Peripheral blood mononuclear cell (primary cell): ENCODE data around the gene ZKSCAN2.

- PRO-cap, 8 experiments, result no peak in any of the 8 experiments
Measured at GRCh38 chr16:23840168-23840801, 4.5 kb downstream of the PRKCB start.

GRCh38 chr16:23847480-23848502, 12.0 kb downstream of the PRKCB start:
- PRO-cap, 8 experiments, result peak in 3 of 8 experiments; most common plus-strand start chr16:23848221 (in 3); most common minus-strand start chr16:23848071 (in 2)

- PRO-cap, 8 experiments, result no peak in any of the 8 experiments
Measured at GRCh38 chr16:24257941-24258325, 1.8 kb downstream of the CACNG3 start.

DNA sequence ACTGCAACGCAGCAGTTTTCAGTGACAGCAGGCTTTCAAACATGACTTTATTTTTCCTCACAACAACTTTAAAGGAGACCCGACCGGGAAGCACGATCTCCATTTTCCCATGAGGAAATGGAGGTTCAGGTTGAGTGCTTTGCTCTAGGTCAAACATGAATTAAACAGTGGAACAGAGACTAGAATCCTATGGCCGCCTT, 25.8 kb downstream of the CACNG3 start:
- PRO-cap, 8 experiments, result no peak in any of the 8 experiments

GRCh38 chr16:24538677-24539480, 487 bp upstream of the RBBP6 start:
- PRO-cap, 8 experiments, result peak in 8 of 8 experiments; most common minus-strand start chr16:24539377 (in 8)

GRCh38 chr16:24557145-24557984, 18.0 kb downstream of the RBBP6 start:
- PRO-cap, 8 experiments, result peak in 7 of 8 experiments; most common plus-strand start chr16:24557357 (in 2)

DNA sequence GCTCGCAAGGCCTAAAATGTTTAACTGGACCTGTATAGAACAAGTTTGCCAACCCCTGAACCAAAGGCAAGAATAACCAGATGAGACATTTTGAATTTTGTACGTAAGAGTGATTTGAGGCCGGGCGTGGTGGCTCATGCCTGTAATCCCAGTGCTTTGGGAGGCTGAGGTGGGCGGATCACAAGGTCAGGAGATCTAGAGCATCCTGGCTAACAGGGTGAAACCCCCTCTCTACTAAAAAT, 52.9 kb downstream of the TNRC6A start:
- PRO-cap, 8 experiments, result peak in 4 of 8 experiments; most common plus-strand start position 110 of the sequence (in 4)

GRCh38 chr16:24958020-24959196, 56.8 kb downstream of the ARHGAP17 start:
- PRO-cap, 8 experiments, result no peak in any of the 8 experiments

DNA sequence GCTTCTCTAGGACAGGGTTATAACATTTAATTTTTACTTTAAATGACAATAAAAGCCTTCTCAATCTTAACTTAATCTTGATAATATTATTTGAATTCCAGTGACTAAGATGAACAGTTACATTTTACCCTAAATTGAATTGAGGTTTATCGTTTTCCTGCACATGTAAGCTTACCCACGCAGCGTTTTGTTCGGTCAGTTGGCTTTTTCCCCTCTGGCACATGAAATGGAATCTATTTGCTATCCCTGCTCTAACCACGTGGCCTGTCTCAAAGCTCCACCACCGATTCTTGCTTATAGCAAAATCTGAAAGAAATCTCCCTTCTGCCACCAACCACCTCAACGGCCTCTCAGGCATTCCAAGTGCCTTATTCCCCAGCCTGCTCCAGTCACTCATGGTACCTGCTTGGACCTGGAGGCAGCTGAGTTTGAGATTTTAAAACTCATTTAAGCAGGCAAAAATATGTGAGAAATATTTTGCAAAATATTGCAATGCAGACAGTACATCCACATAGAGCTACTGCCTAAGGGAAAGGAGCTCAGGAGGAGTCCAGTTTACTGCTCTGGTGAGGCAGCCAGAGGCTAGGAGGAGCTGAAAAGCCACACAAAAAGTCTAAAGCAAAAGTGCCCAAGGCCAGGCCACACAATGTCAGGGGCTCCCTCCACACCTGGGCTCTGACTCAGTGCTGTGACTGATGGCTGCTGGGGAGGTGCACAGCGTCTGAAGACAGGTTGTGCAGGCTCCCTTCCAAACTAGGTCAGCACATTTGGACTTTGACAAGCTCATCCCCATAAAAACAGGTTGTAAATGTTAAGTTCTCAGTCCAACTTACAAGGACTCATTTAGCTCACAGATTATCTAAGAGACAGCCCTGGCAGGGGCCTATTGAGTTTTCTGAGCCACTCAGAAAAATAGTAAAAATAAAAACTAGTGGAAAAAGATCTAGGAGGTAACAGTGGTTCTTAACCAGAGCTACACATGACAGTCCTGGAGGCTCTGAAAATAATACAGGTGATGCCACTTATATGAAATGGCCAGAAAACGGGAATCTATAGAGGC, 26.3 kb downstream of the ARHGAP17 start:
- PRO-cap, 8 experiments, result no peak in any of the 8 experiments

DNA sequence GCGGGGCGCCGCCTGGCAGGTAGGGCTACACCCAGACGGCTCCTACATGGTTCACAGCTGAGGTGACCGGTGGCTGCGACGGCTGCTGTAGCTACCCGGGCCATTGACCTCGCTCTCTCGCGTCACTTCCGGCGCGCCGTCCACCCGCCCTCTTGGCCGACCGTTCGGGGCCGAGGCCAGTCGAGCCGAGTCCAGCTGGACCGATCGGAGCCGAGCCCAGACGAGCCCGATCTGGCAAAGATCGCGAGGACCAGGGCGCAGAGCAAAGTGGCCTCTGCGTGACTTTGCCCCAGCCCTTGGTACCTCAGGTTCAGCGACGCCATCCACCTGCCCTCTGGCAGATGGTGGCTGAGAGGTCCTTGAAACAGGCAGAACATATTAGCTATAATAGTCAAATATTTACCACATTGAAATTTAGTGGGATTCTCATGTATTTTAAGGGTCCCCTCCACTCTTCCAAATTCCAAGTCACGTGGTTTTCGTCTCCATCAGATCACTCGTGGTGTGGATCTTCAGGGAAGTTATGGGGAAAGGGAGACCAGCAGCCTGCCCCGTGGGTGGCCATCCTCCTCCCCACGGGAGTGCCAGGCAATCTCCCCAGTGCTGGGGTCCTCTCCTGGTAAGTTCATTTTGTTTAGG, 4.4 kb upstream of the LCMT1 start:
- PRO-cap, 8 experiments, result peak in 8 of 8 experiments; most common plus-strand start position 183 of the sequence (in 7); most common minus-strand start position 119 of the sequence (in 8)

DNA sequence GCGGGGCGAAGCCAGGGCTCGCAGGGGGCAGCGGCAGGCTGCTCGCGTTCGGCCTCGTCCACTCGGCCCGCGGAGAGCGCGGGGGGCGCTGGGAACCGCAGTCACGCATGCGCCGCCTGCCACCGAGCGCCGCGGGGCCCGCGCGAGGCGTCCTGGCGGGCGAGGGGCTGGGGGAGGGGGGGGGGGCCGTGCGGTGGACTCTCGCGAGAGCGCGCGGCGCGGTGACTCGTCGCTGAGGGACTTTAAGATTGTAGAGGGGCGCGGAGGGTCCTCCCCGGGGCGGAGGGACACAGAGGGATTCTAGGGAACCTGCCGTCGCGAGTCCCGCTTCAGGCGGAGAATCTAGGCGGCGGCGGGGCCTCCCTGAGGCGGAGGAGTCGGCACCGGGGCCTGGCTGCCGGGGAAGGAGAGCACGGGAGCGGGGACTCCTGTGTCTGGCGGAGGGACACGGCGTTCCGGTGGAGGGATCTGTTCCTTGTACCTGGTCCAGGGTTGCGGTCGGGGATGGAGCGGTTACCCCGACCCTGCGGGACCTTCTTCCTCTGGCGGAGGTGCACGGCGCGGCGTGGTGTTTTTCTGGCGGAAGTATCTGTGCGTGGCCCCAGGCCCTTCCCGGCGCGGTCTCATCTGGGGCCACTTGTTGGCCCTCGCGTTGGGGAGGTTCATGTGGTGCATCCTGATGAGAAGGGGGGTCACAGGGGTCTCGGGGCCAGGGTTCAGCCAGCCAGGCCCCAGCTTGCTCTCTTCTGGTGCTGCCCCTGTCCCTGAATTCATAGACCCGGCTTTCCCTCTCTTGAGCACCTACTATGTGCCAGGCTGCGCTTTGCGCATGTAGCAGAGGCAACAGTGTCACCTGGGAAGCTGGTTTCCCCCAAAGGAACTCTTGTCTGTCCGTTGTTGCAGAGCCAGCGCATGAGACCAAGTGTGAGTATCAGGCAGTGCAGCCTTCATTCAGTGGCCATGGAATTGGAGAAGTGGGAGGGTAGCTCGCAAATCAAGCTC, at the start of gene ZKSCAN2:
TSS of gene ZKSCAN2 (minus strand) at position 90 of the 1,002 bp plus-strand sequence.
- PRO-cap, 8 experiments, result peak in 8 of 8 experiments; most common plus-strand start position 332 of the sequence (in 4); most common minus-strand start position 78 of the sequence (in 8)

GRCh38 chr16:25258758-25259191, 1.1 kb upstream of the ZKSCAN2 start:
- PRO-cap, 8 experiments, result no peak in any of the 8 experiments

DNA sequence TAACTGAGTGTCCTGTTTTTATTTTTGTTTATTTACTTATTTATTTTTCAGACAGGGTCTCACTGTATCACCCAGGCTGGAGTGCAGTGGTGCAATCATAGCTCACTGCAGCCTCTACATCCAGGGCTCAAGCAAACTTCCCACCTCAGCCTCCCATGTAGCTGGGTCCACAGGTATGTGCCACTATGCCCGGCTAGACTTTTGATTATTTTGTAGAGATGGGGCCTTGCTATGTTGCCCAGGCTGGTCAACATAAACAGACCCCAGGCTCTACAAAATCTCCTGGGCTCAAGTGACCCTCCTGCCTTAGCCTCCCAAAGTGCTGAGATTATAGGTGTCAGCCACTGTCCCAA, 127.6 kb upstream of the HS3ST4 start:
- PRO-cap, 8 experiments, result no peak in any of the 8 experiments

DNA sequence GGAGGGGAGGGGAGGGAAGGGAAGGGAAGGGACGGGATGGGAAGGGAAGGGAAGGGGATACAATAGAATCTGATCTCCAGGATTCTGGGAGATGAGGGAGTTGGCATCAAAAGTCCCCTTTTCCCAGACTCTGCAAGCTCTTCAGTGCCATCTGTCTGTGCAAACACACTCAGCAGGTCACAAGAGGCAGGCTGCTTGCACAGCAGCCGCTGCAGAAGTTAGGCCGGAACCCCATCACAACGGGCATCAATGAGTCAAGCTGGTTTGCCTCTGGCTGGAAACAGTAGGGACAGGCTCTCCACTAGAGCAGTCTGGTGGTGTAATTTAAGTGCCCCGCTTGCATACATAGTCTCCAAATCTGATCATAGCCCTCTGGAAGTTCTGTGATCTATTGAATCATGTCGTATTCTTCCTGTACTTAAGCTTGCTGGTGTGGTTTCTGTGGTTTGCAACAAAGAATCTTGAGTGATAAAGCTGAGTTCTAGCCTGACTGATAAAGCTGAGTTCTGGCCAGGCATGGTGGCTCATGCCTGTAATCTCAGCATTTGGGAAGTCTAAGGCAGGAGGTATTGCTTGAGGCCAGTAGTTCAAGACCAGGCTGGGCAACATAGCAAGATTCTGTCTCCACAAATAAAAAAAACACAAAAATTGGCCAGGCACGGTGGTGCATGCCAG, 33.7 kb upstream of the KDM8 start:
- PRO-cap, 8 experiments, result peak in 3 of 8 experiments; most common plus-strand start position 279 of the sequence (in 2); most common minus-strand start position 241 of the sequence (in 1)

GRCh38 chr16:27174720-27175263, 28.5 kb upstream of the KDM8 start:
- PRO-cap, 8 experiments, result no peak in any of the 8 experiments

- PRO-cap, 8 experiments, result no peak in any of the 8 experiments
Measured at GRCh38 chr16:27264104-27264590, 4.4 kb downstream of the NSMCE1 start.

GRCh38 chr16:27318798-27319340, 5.1 kb downstream of the IL4R start:
- PRO-cap, 8 experiments, result peak in 1 of 8 experiments; most common plus-strand start chr16:27319213 (in 1)

- PRO-cap, 8 experiments, result no peak in any of the 8 experiments
Measured at GRCh38 chr16:27353545-27354329, 40.0 kb downstream of the IL4R start.

DNA sequence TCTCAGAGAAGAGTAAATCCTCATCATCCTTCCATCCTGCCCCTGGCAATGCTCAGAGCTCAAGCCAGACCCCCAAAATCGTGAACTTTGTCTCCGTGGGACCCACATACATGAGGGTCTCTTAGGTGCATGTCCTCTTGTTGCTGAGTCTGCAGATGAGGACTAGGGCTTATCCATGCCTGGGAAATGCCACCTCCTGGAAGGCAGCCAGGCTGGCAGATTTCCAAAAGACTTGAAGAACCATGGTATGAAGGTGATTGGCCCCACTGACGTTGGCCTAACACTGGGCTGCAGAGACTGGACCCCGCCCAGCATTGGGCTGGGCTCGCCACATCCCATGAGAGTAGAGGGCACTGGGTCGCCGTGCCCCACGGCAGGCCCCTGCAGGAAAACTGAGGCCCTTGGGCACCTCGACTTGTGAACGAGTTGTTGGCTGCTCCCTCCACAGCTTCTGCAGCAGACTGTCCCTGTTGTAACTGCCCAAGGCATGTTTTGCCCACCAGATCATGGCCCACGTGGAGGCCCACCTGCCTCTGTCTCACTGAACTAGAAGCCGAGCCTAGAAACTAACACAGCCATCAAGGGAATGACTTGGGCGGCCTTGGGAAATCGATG, 38.2 kb upstream of the IL21R start:
- PRO-cap, 8 experiments, result no peak in any of the 8 experiments

DNA sequence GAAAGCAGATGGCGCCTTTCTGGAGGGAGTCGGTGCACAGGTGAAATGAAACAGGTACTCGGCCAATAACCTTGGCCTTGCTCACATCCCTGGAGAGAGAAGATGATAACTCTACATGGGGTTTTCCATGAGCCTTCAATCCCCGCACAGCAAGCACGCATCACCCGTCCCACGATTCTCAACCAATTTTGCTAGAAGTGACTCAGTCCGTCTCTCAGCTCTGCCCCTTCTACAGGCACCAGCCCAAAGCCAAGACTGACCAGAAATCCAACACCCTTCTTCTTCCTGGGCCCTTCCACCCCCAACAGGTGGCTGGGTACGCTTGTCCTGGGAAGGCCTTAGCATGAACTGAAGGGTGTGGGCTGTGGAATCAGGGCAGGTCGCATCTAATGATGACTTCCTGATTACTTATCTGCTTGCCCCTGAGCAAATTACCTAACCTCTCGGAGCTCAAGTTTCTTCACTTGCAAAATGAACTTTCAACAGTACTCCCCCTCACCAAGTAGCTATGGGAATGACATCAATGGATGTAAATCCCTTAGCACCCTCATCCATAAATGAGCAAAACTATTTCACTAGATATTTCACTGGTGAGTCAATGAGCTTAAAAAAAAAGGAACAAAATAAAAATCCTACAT, 18.0 kb downstream of the XPO6 start:
- PRO-cap, 8 experiments, result peak in 6 of 8 experiments; most common plus-strand start position 349 of the sequence (in 4); most common minus-strand start position 388 of the sequence (in 5)